GM23248 (cell line): ENCODE measurements around the gene ZNF644.

DNA sequence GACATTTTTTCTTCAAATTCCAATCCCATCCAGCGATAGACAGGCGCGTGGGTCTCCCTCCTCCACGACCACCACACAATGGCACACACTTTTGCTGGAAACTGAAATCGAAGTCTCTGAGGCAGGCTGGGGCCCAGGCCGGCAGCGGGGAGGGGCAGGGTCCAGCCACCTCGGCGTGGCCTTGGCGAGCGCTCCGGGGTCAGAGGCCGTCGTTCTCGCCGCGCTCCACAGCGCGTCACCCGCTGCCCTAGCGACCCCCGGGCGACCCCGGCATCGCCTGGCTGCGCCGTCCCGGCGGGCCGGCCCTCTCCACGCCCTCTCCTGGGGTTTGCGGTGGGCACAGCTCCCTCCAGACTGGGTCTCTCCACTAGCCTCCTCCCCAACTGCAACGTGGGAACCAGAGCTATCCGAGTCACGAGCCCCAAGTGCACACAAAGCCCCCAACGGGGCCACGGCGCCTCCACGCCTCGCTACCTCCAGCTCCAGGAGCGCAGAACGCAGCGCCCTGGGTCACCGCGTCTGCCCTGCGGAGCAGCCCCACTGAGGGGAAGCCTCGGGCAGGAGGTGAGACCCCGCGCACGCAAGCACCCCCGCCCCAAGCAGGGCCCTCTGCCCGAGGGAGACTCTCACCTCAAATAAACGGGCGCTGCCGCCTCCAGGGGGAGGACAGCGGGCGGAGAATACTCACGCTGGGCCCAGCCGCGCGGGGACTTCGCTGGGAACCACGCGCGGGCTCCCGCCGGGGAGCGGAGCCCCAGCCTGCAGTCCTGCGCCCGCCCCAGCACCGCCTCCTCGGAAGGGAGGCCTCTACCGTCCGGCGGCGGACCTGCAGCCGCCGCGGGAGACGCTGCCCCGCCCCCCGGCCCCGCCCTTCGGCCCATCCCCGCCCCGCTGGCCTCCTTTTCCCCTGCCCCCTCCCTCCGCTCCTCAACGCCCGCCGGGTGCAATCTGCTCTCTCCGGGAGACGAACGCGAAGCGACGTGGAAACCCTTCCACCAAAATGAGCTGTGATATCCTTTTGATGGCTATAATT is 134.1 kb upstream of the BARHL2 start:
- RAMPAGE, long total RNA: no peak

GRCh38 chr1:91021850-91022587 is at the start of gene ZNF644:
TSS of gene ZNF644 (minus strand) at chr1:91022035.
- RAMPAGE, long total RNA: no peak

- RAMPAGE, long total RNA: no peak
Measured at GRCh38 chr1:91133231-91133794, 111.5 kb upstream of the ZNF644 start.

DNA sequence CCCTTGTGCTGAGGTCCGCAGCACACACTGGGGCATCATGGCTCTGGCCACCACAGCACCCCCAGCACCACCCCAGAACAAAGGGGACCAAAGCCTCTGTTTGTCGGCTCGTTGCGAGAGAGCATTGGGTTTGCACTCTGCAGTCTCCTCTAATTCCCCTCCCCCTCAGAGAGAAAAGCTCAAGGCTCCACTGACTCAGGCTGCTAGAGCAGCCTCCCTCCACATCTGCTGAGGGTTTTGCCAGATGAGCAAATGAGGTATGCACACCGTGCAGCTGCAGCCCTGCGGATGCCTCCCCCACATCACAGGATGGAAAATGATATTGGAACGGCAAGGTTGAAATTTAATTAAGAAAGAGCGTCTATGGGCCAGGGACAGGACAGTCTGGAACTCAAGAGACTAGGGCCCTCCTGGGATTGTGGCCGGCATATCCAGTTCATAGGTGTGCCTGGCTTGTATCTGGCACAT is 154.6 kb downstream of the TGFBR3 start:
- RAMPAGE, long total RNA: no peak

DNA sequence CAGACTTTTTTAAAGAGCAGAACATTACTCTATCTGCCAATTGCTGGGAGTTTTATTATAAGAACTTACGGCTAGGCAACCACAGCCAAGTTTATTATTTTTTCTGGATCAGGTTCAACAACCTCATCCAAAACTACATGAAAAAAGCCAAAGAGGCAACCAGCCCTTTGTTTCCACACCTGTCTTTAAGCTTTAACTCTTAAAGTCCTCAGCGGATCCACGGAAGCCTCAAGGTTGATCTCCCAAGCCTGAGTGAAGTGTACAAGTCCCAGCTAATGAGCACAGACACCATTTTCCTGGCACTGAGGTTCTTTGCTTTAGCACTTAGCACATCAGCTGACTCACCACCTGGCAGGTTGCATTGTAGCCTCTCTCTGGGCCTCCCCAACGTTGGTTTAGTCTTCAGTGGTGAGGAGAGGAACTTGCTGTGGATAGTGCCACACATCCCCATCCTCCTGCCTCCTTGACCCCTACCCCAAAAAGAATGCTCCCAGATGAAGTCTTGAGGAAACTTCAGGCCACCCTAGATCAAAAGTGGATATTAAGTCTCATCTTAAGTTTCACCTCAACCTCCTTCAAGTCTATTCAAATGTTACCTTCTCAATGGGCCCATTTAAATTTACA is 143.0 kb downstream of the TGFBR3 start:
- RAMPAGE, long total RNA: no peak

GRCh38 chr1:91745852-91746409 is 140.0 kb downstream of the TGFBR3 start:
- RAMPAGE, long total RNA: no peak

GRCh38 chr1:91758087-91758458 is 127.9 kb downstream of the TGFBR3 start:
- RAMPAGE, long total RNA: no peak

DNA sequence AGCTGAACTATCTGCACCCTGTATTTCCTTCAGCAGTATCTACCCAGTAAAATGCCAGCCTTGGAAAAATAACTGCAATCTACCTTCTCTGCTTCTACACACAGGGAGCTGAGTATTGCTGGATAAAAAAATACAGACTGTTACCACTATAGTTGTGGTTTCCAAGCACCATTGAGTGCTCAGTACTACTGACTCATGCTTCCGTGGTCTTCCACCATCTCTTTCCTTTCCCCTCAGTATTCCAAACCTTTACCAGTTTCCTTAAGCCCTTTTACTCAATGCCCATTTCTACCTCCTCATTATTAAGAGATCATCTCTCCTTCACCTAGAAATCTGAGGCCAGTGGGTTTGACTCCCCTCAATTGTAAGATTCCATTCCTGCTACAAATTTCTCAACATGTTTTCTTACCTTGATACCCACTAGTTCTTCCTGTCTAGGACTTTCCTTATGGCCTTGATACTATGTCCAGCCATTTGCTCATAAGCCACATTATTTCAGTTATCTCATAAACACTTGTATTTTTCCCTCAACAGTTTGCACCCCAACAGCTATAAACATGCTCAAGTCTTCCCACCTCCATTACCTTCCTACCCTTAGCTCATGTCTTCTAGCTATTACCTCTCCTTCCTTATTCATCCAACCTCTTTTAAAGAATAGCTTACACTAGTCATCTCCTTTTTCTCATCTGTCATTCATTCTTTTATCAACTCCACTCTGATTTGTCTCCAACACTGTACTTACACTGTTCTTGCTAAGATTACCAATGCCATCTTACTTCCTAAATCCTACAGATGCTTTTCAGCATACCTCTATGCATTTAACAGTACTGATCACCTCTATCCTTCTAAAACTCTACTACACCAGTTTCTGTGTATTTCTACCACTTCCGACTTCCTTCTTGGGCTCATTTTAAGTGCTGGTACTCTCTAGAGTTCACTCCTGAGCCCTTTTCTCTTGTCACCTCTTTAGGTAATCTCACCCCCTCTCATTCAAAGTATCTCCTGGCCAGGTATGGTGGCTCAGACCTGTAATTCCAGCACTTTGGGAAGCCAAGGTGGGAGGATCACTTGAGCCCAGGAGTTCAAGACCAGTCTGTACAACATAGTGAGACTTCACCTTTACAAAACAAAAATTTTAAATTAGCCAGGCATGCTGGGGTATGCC is 23.5 kb downstream of the GLMN start:
- RAMPAGE, long total RNA: no peak

DNA sequence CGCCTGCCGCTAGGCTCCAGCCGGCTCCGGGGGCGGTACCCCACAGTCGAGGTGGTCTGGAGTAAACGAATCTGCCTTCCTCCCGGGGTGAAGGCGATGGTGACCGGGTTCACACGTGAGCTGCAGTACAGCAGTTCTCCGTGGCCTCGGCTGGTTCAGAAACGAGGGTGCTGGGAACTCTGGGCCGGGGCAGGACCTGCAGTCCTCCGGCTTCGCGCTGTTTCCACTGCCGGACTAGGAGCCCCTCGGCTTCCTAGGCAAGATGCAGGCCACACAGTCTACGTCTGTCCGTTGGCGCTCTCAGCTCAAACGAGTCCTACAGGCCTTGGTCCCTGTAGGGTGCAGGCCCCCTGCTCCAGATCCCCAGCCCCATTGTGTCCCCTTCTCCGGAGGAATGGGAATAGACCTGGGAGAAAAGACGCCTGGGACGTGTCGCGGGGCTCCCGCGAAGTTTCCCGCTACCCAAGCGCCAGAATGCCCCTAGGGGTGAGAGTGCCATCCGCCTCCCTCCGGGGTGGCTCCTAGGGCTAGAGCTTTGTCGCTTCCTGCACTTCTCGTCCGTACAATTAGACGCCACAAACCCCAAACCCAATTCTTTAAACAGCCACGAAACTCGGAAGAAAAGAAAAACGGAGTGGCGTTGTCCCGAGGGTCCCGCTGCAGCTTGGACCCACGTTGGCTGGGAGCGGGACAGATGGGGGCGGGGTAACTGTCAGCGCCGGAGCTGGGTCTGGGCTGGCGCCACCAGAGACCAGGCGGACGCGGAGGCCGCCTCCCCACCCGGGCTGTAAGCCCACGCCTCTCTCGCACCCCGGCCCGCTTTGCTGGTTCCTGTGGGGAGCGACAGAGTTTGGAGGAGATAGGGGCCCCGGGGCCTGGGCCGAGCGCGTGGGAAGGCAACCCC is 1.8 kb downstream of the GFI1 start:
- RAMPAGE, long total RNA: no peak

DNA sequence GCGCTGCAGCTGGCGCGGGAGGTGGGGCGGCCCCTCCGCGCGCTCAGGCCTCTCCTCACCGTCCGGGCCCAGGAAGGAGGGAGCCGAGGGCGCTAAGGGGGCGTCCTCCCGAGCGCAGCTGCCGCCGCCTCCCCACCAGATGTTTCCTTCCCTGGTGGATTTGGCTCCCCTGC is 1.2 kb downstream of the GFI1 start:
- RAMPAGE, long total RNA: no peak

- RAMPAGE, long total RNA: no peak
Measured at GRCh38 chr1:92697596-92698176, 87.2 kb downstream of the EVI5 start.

- RAMPAGE, long total RNA: no peak
Measured at GRCh38 chr1:92792134-92792795, 7.4 kb upstream of the EVI5 start.

DNA sequence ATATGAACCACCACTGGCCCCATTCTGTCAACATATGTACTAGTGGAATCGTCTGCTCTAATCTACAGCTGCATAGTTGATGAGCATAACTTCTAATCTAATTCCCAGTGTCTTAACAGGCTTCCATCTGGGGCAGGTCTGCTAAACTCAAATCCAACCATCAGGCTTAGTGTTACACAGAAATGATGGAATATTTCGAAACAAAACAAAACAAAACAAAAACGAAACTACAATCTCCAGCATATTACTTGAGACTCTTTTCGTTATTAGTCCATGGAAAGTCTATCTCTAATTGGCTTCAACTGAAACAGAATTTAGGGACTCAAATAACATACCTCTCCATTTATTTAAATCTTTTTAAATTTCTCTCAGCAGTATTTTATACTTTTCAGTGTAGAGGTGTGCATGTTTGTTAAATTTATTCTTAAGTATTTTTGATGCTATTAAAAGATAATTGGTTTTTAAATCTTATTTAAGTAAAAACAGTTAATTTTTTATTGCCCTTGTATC is 37.5 kb downstream of the DIPK1A start:
- RAMPAGE, long total RNA: no peak

GRCh38 chr1:93033899-93034098 is 45.3 kb upstream of the MTF2 start:
- RAMPAGE, long total RNA: no peak

- RAMPAGE, long total RNA: no peak
Measured at GRCh38 chr1:93080231-93080462, 1.1 kb downstream of the MTF2 start.

DNA sequence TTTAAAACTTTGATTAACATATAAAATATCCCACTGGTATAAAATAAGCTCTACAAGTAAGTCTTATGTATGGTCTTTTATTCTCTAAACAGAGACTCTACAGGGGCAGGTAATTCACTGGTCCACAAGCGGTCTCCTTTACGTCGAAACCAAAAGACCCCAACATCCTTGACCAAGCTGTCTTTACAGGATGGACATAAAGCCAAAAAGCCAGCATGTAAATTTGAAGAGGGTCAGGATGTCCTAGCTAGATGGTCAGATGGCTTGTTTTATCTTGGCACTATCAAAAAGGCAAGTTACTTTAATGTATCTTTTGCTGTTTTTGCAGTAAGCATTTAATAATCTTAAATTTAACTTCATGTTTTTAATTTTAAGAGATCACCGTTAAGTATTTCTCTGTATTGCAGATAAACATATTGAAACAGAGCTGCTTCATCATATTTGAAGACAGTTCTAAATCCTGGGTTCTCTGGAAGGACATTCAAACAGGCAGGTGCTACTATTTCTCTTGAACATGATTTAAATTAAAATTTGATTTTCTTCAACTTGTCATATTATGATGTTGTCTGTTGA is 31.1 kb downstream of the MTF2 start:
- RAMPAGE, long total RNA: no peak

- RAMPAGE, long total RNA: no peak
Measured at GRCh38 chr1:93146176-93147475, 33.6 kb downstream of the TMED5 start.

DNA sequence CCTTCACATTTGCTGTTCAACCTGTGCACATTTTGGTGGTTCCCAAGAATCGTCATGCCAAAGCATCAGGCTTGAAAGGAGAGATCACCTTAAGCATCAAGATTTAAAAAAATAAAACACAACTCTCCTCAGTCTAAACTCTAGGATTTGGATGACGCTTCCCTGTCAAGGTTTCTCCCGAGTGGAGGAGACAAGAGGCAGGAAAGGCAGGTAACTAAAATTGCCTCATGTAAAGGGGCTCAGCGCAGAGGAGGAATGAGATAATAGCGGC is 446 bp upstream of the FNBP1L start:
- RAMPAGE, long total RNA: no peak

DNA sequence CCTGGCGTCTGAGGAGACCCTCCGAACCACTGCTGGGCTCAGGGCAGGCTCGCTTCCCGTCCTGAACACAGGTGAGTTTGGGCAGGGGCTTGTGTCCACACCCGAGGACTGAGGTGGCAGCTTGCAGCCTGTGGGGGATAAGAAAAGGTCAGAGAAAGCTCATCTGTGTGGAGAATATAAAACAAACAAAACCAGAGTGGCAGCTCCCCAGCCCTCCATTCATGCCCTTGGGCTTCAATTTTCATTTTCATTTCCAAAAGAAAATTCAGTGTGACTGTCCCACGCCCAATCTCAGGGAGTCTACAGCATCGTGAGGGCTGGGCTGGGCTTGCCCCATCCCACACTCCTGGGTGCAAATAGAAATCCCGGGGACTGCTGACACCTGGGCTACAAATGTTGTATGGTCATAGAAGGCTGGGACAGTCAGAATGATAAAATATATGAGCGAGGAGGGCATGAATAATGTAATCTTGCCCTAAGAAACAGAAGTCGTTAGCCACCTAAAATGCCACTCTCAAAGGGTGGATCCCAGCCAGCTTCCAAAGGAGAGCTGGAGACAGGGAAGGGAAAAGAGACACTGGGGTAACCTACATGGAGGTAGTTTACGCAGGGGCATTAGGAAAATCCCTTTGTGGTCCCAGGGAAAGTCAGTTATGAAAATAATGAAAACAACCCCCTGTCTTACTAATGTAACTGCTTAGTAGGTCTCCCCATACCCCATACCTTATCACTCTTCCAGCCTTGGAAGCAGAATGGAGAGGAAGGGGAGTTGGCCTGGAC is 98.6 kb downstream of the BCAR3 start:
- RAMPAGE, long total RNA: no peak

DNA sequence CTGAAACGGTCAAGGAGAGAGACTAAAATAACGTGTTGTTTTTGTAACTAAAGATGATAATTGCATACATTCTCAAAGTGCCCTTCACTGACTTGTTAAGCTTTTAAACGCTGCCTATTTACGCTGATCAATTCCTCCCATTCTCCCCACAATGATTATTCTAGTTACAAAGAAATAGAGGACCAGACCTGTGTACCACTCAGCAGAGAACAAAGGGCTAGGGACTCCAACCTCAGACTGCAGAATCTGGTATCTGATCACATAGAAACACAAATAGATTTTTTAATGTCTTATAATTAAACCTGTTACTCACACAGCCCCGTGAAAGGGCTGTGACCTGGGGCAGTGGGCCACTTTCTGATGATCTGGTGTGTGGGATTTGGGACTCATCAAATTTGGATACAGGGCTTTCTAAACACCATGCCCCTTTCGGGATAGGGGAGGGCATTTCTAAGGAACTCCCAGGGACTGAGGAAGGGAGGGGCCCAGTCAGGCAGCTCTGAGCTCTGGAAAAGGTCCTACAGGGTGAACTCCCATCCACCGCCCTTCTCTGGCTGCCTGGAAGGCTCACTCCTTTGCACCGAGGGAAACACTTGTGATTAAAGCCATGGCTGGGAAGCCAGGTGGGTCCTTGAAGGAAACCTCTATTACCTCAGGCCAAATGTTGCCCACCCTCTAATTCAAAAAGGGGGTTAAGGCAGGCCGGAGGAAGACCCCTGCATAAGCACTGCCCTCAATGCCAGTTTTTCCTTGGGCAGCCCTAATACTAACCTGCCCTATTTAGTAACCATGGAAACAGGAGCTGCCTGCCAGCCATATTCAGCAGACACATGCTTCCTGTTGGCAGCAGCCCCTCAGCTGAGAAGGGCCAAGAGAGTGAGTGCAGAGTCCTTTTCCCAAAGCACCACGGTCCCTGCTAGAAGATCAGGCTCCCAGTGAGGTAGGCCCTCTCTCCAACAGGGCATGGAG is 65.0 kb downstream of the BCAR3 start:
- RAMPAGE, long total RNA: no peak